Kidney epithelial cell (primary cell): ENCODE data around the genes CALN1 and EIF4H.

- RAMPAGE, long total RNA, result no peak
- RRBS, result no CpG with 5 or more reads among the region's 15 CpGs
Observed at GRCh38 chr7:71198564-71199415, 66.8 kb downstream of the GALNT17 start.

DNA sequence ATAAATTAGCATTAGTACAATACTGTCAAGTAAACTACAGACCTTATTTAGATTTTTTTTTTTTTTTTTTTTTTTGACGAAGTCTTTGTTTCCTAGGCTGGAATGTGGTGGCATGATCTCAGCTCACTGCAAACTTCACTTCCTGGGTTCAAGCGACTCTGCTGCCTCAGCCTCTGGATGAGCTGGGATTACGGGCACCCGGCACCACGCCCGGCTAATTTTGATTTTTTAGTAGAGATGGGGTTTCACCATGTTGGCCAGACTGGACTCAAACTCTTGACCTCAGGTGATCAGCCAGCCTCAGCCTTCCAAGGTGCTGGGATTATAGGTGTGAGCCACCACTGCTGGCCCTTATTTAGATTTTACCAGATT, 89.9 kb downstream of the GALNT17 start:
- RAMPAGE, long total RNA, result no peak
- RRBS, result no CpG with 5 or more reads among the region's 6 CpGs

DNA sequence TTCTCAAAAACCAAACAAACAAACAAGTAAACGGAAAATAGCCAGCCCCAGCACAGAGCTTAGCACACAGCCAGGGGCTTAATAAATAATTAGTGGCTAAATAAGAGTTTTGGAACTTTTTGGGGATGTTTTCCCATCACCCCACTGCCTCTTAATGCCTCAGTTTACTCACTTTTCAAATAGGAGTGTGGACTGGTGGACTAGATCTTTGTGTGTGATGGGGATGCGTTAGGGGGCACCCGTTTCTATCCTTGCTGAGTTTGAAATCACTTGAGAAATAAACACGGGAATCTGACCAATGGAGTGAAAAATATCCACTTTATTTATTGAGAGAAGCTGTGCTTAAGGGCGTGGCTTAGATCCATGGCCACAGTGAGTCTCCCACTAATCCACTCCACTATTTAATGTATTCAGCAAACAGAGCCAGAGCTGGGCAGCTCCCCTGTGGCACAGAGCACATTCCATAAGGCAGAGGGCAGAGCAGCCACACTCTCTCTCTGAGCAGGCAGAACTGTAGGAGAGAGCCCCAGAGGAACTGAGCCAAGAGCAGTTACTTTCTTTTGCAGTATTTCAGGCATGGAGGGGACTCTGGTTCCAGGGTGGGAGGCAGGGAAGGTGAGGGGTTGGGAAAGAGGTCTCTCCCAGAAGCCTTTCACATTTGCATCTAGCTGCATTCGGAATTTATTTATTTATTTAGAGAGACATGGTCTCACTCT, 105.9 kb downstream of the GALNT17 start:
- RAMPAGE, long total RNA, result no peak
- RRBS, result no CpG with 5 or more reads among the region's 6 CpGs

- RAMPAGE, long total RNA, result no peak
- RRBS, result no CpG with 5 or more reads among the region's 11 CpGs
Observed at GRCh38 chr7:71633457-71634186, 501.7 kb downstream of the GALNT17 start.

DNA sequence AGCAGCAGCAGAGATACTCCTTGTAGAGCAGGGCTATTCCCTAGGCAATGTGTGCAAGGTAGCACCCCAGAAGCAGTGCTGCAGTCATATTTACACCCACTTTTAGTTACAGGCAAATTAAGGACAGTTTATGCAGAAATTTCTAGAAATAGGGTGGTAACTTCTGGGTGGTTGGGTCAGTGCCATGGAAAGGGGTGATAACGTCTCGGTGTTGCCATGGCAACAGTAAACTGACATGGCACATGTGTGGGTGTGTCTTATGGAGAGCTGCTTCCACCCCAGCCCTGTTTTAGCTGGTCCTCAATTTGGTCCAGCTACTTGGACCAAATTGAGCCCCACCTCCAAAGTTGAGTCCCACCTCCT, 80.0 kb downstream of the CALN1 start:
- RAMPAGE, long total RNA, result no peak
- RRBS, result no CpG with 5 or more reads among the region's 2 CpGs

GRCh38 chr7:72412063-72412685, at the start of gene CALN1:
TSS of gene CALN1 (minus strand) at chr7:72412338.
- RAMPAGE, long total RNA, result no peak
- RRBS, result no CpG with 5 or more reads among the region's 24 CpGs

GRCh38 chr7:72688864-72689251, 139.1 kb downstream of the TYW1B start:
- RAMPAGE, long total RNA, result no peak
- RRBS, result no CpG with 5 or more reads among the region's 4 CpGs

DNA sequence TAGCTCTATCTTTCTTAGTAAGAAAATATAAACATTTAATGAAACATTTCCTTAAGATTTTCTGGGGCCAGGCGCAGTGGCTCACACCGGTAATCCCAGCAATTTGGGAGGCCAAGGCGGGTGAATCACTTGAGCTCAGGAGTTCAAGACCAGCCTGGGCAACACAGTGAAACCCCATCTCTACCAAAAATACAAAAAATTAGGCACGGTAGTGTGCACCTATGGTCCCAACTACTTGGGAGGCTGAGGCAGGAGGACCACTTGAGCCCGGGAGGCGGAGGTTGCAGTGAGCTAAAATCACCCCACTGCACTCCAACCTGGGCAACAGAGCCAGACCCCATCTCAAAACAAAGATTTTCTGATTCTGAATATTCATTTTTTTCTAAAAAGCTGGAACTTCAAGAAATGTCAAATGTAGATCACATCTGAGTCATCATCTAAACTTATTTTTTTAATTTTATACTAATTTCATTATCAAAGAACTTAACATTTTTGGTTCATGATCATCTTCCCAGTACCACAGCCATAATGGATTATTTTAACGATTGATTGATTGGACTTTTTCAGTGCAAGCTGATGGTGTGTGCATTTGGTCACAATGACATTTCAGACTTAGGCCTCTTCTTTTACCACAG, 10.4 kb upstream of the TYW1B start:
- RAMPAGE, long total RNA, result no peak
- RRBS, result no CpG with 5 or more reads among the region's 7 CpGs

DNA sequence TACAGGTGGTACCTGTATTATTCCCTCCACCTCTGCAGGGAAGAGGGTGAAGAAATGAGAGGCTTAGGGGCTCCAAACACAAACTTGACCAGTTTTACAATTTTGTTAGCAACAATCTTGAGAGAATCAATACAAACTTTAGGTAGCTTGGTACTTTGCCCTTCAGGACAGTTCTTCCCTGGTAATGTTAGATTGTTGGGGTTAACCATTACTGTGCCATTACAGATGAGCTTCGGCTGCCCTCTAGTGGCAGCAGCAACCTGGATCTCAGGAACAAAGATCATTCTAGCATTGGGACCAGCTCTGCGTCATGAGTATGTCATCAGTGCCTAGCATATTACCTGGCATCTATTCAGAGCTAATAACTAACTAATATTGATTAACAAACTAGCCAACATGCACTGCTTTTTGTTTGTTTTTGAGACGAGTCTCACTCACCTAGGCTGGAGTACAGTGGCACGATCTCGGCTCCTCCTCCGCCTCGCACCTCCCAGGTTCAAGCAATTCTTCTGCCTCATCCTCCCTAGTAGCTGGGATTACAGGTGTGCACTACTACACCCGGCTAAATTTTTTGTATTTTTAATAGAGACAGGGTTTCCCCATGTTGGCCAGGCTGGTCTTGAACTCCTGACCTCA, 9.8 kb upstream of the POM121 start:
- RAMPAGE, long total RNA, result no peak
- RRBS, result no CpG with 5 or more reads among the region's 8 CpGs

GRCh38 chr7:73319745-73320100, 8.2 kb downstream of the TRIM50 start:
- RAMPAGE, long total RNA, result no peak
- RRBS, result no CpG with 5 or more reads among the region's 5 CpGs

- RAMPAGE, long total RNA, result no peak
- RRBS, result no CpG with 5 or more reads among the region's 6 CpGs
Observed at GRCh38 chr7:73325349-73325866, 2.5 kb downstream of the TRIM50 start.

- RAMPAGE, long total RNA, result no peak
- RRBS, result no CpG with 5 or more reads among the region's 5 CpGs
Observed at GRCh38 chr7:73363044-73363303, 35.0 kb downstream of the FKBP6 start.

DNA sequence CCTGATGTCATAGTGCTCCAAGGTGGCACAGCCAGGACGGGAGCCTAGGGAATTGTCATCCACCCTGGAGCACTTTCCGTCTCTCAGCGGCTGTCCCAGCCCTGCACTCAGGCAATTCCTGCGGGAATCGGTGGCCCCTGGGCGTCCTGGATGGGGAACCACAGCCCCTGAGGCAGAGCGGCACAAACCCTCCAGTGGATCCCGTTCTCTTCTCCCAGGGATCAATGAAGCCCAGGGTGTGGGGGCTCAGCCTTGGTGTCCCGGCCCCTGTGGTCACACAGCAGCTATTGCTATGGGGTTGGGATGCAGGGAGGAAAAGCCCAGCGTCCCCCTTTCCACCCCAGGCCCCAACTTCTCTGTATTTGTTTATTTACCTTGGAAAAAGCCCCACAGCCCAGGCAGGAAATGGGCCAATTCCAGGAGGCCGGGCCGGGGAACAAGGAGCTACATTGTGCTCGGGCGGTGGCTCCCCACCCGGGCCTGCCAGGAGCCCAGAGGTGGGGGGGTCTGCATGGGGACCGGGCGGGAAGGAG, 23.3 kb upstream of the FZD9 start:
- RAMPAGE, long total RNA, result no peak
- RRBS, result 13% methylated on average over 4 of the region's 17 CpGs

GRCh38 chr7:73536226-73537654, 14.6 kb upstream of the BAZ1B start:
- RAMPAGE, long total RNA, result no peak
- RRBS, result 93% methylated on average over 3 of the region's 33 CpGs

DNA sequence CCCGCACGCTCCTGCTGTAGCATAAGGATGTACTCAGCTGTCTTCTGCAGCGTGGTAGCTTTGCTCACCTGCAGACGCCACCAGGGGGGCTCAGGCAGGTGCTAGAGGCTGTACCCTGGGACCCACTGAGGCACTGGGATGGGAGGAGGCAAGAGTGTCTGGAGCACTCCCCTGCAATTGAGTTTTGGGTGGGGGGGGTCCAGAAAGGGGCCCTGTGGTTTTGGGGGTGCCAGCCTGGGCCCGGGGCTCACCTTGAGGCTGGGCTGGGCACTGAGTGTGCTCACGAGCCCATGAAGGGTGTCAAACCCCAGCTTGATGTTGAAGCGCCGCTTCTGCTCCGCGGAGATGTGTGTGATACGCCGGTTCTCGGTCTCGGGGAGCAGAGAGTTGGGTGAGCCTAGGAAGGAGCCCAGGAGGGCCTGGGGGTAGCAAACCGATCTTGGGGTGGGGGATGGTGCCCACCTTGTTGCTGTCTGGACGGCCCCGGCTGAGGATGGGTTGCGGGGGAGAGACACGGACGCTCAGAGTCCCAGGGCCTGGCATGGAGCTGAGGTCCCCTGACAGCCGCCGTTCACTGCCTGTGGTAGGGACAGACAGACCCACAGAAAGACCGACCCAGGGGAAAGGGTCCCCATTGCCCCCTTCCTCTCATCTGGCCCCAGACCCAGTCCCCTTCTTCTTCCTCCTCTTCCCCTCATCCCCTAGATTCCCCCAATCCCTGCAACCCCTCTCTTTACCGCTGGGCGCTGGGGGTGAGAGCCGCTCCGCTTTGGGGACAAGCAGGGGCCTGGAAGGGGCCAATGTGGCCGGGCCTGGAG, 17.7 kb upstream of the TBL2 start:
- RAMPAGE, long total RNA, result no peak
- RRBS, result no CpG with 5 or more reads among the region's 28 CpGs

DNA sequence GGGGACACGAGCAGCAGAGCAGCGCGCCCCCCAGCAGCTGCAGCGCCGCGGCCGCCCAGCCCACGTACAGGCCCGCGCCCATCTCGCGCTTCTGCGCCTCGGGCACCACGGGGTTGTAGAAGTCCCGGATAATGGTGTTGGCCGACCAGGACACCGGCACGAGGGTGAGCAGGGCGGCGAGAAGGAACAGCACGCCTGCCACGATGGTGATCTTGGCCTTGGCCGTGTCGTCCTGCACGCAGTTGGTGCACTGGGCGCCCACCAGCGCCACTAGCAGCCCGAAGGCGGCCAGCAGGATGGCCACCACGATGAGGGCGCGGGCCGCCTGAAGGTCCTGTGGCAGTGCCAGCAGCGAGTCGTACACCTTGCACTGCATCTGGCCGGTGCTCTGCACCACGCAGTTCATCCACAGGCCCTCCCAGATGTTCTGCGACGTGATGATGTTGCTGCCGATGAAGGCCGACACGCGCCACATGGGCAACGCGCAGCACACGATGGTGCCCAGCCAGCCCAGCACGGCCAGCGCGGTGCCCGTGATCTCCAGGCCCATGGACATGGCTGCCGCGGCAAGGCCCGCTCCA, 486 bp downstream of the CLDN3 start:
- RAMPAGE, long total RNA, result no peak
- RRBS, result no CpG with 5 or more reads among the region's 54 CpGs

DNA sequence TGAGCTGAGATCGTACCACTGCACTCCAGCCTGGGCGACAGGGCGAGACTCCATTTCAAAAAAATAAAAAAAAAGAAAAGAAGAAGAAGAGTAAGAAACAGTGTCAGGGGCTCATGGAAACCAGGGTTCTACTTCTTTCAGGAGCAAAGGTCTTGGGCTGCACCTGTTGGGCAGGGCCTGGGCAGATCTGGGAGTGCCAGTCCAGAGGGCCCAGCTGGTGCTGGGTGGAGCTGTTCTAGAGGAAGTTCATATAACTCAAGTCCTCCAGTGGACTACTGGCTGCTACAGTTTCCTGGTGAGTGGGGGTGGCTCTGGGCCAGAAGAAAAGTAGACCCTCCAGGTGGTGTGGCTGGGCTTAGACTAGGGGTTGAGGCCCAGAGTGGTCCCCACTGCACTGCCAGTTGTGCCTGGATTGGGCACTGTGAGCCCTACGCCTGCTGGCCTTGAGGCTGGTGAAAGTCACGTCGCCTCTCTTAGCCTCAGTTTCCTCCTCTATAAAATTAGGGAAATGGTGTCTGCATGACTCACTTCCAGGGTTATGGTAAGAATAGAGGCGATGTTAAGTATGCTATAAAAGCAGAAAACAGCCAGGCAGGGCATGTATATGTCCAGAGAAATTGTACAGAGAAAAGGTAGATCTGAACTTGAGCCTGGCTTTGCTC, 3.6 kb upstream of the CLDN3 start:
- RAMPAGE, long total RNA, result no peak
- RRBS, result no CpG with 5 or more reads among the region's 7 CpGs

DNA sequence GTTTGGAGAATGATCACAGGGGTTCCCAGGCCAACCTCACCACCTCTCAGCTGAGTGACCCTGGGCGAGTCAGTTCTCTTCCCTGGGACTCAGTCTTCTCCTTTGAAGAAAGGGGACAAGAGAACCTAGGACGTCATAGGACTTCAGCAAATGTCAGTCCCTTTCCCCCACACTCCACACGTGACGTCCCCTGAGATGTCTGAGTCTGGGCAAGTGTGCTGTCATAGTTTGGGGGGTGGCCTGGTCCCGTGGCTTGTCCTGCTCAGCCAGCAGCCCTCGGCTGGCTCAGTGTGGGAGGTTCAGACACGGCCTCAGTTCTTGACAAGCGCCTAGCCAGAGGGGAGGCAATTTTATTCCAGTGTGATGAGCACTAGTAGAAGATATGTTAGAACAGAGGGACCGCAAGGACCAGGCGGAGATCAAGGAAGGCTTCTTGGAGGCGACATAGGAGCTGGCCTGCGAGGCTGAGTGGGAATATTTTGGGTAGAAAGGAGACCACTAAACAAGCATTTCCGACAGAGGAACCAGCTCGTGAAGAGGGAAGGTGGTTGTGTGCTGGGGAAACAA, 43.2 kb upstream of the ELN start:
- RAMPAGE, long total RNA, result no peak
- RRBS, result no CpG with 5 or more reads among the region's 14 CpGs

DNA sequence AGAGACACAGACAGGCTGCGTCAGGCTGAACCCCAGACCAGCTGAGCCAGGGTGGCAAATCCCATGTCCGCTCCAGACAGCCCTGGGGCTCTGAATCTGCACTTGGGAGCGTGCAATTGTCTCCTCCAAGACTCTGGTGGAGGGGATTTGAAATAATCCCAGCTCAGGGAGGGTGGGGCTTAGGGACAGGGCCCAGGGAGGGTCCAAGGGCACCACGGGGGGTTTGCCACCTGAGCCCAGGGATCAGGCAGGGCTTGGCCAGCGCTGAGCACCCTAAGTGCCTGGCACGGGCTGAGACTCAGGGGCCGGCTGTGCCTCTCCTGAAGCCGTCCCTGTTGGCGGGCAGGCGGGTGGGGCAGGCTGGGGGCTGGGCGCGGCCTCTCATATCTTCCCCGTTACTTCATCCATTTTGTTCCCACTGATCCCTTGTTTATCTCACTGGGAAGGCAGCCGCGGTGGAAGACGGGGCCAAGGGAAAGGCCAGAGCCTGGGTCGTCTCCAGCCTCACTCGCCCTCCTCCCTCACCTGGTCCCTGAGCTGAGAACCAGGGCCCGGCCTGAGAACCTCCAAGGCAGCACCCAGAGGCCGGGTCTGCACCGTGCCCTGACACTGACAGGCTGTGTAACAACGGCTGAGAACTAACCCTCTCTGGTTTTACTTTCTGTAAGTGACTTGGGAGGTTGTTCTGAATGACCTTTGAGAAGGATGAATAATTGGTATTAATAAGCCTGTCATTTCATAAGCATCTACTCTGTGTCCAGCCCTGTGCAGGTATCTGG, 41.7 kb upstream of the ELN start:
- RAMPAGE, long total RNA, result no peak
- RRBS, result no CpG with 5 or more reads among the region's 22 CpGs

DNA sequence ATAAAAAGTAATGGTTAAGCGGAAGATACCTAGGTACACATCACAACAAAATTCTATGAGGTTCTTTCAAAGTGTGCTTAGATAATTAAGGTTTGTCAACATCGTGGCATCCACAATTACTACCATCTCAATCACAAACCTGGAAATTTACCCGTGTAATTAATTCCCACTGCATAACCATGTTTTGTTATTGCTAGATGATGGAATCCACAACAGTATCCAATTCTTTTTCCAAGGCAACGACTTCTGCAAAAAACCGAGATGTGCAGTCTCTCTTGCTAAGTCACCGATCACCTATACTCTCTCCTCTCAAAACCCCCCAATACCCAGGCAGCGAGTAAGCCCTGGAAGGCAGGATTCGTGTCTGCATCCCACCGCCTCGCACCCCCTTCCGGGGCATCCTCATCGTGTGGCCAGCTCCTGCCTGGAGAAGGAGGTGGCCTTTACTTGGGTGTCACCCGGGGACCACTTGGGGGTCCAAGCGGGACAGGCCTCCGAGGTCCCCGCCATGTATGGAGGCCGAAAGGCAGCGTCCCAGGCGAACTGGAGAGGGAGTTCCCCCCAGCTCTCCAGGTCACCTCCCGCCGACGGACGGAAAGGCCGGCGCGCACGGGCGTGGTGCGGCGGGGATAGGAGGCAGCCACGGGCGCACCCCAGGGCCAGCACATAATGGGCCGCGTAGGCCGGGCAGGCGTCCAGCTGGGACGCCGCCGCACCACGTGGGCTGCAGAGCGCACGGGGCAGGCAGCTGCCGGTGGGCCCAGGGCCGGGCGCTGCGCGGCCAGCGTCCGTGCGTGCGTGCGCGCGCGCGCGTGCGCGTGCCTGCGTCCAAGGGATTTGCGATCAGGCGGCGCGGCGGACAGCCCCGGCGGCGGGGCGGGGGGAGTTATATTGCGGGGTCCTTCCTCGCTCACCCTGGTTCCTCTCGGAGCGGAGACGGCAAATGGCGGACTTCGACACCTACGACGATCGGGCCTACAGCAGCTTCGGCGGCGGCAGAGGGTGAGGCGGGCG, at the start of gene EIF4H:
TSS of gene EIF4H (plus strand) at position 916 of the 1,014 bp plus-strand sequence.
- RAMPAGE, long total RNA, result start-site peak on the plus strand centred at position 902 of the sequence, 75 bp wide, 5,950 and 6,473 reads in 2 replicates
- RRBS, result under 1% methylated on average over 27 of the region's 84 CpGs